Testis (tissue), 5 donors: ENCODE measurements around a stretch of chr2.

GRCh38 chr2:32471939-32472742 is 115.3 kb downstream of the BIRC6 start:
- PRO-cap, 3 experiments: no peak in any of the 3 experiments
- RAMPAGE, long total RNA, 2 experiments: no peak in any of the 2 experiments
- RRBS: no CpG with 5 or more reads among the region's 9 CpGs

DNA sequence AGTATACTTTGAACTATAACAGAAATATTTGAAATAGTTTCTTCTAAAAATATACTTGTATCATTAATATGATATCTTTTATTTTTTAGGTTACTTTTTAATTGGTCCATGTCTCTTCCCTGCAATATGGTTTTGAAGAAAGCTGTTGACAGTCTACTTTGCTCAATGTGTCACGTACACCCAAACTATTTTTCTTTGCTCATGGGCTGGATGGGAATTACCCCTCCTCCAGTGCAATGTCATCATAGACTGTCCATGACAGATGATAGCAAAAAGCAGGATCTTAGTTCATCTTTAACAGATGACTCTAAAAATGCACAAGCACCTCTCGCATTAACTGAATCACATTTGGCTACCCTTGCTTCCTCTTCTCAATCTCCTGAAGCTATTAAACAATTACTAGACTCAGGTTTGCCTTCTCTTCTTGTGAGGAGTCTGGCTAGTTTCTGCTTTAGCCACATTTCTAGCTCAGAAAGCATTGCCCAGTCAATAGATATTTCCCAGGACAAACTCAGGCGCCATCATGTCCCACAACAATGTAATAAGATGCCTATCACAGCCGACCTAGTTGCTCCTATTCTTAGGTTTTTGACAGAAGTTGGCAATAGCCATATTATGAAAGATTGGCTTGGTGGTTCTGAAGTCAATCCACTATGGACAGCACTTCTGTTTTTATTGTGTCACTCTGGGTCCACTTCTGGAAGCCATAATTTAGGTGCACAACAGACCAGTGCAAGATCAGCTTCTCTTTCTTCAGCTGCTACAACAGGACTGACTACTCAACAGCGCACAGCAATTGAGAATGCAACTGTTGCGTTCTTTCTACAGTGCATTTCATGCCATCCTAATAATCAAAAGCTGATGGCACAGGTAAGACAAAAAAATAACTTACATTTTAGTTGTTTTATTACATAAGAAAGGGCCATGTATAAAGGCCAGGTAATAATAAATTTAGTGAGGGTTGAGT is 112.7 kb upstream of the TTC27 start:
- PRO-cap, 3 experiments: no peak in any of the 3 experiments
- RAMPAGE, long total RNA, 2 experiments: no peak in any of the 2 experiments
- RRBS: no CpG with 5 or more reads among the region's 6 CpGs

DNA sequence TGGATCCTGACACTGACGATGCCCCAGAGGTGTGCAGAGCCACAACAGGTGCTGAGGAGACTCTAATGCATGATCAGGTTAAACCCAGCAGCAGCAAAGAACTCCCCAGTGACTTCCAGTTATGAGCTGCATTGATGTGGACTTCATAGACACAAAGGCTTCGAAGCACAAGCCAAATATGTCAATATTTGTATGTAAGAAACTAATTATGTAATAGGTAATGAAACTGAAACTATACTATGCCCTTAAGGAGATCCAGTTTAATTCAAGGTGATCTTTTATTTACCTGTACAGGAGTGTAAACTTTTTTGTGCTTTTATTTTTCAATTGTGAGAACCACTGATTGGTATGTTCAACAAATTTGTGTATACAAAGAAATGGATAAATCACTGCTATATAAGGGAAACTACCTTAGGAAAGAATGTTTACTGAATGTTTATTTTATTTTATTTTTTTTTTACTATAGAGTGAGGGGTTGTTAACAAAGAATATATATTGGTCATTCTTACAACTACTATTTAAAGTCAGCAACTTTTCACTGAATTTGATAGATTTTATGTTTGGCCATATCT is 10.0 kb upstream of the TTC27 start:
- PRO-cap, 3 experiments: no peak in any of the 3 experiments
- RAMPAGE, long total RNA, 2 experiments: no peak in any of the 2 experiments
- RRBS: no CpG with 5 or more reads among the region's 2 CpGs

GRCh38 chr2:32947335-32948549 is 989 bp downstream of the LTBP1 start:
- PRO-cap, 3 experiments: peak in 2 of 3 experiments; most common plus-strand start chr2:32947895 (in 1); most common minus-strand start chr2:32947796 (in 1)
- RAMPAGE, long total RNA, 2 experiments: start-site peak on the plus strand in 1 of 2 experiments, at chr2:32947858-32947909 at its widest, 26 reads per replicate
- RRBS: 2% methylated on average over 29 of the region's 98 CpGs

DNA sequence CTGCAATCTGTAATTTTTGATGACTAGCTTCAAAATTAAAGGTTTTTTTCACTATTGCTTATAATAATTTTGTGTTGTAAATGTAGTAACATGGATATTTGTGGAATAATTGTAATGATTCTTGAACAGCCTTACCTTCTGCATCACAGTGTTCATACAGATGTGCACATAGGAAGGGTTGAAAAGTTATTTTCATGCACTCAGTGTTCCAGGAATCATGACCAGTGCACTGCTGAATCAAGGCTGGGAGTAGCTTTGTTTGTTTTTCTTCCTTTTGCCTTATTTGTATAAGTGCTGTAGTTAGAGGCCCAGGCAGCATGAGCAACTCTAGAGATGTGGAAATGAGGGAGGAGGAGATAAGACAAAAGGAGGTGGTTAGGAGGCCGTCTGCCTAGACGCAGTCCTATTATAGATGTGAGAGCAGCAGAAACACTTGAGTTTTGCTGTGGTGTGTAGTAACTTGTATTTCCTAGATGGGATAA is 264.4 kb upstream of the RASGRP3 start:
- PRO-cap, 3 experiments: peak in 2 of 3 experiments; most common plus-strand start position 364 of the sequence (in 1); most common minus-strand start position 223 of the sequence (in 1)
- RAMPAGE, long total RNA, 2 experiments: no peak in any of the 2 experiments
- RRBS: no CpG with 5 or more reads among the region's 2 CpGs

GRCh38 chr2:33439085-33440037 is 37.1 kb upstream of the RASGRP3 start:
- PRO-cap, 3 experiments: no peak in any of the 3 experiments
- RAMPAGE, long total RNA, 2 experiments: no peak in any of the 2 experiments
- RRBS: no CpG with 5 or more reads among the region's 11 CpGs

- PRO-cap, 3 experiments: no peak in any of the 3 experiments
- RAMPAGE, long total RNA, 2 experiments: no peak in any of the 2 experiments
- RRBS: no CpG with 5 or more reads among the region's 5 CpGs
These were observed 643.2 kb upstream of the FAM98A start for GRCh38 chr2:34242250-34242654.

DNA sequence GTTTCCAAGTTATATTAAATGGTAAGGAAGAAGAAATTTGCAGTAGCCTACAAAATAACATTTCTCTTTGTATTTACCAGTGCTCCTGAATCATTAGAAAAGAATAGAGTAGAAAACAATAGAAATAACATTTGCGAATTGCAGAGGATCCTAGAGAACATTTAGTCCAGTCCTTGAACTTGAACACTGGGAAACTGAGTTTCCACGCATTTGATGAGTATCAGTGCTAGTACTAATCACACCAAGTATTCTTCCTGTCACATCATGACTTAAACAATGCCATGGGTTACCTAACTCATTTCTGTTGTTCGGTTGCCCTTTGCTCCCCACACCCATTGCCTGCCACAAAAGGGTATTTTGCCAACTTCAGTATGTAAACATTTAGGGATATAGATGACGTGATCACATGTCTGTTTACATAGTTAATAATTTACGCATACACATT is 42.2 kb downstream of the CRIM1 start:
- PRO-cap, 3 experiments: no peak in any of the 3 experiments
- RAMPAGE, long total RNA, 2 experiments: no peak in any of the 2 experiments
- RRBS: no CpG with 5 or more reads among the region's 5 CpGs

DNA sequence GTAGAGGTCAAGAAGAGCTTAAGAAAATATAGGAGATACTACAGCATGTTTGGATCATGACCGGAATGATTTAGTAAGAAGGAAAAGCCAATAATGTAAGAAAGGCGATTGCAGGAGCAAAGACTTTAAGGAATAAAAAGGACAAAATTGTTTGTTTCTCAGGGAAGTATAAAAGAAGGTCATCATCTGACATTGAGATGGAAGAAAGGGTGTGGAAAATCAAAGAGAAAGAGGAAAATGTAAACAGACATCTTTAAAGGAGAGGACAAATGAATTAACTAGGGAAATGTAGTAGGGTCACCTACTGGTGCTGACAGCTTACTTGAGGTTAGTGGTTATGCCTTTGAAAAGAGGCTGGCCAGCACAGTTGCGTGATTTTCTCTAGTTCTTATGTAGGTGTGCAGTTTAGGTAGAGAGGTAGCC is 44.1 kb downstream of the CRIM1 start:
- PRO-cap, 3 experiments: no peak in any of the 3 experiments
- RAMPAGE, long total RNA, 2 experiments: no peak in any of the 2 experiments
- RRBS: no CpG with 5 or more reads among the region's 3 CpGs

DNA sequence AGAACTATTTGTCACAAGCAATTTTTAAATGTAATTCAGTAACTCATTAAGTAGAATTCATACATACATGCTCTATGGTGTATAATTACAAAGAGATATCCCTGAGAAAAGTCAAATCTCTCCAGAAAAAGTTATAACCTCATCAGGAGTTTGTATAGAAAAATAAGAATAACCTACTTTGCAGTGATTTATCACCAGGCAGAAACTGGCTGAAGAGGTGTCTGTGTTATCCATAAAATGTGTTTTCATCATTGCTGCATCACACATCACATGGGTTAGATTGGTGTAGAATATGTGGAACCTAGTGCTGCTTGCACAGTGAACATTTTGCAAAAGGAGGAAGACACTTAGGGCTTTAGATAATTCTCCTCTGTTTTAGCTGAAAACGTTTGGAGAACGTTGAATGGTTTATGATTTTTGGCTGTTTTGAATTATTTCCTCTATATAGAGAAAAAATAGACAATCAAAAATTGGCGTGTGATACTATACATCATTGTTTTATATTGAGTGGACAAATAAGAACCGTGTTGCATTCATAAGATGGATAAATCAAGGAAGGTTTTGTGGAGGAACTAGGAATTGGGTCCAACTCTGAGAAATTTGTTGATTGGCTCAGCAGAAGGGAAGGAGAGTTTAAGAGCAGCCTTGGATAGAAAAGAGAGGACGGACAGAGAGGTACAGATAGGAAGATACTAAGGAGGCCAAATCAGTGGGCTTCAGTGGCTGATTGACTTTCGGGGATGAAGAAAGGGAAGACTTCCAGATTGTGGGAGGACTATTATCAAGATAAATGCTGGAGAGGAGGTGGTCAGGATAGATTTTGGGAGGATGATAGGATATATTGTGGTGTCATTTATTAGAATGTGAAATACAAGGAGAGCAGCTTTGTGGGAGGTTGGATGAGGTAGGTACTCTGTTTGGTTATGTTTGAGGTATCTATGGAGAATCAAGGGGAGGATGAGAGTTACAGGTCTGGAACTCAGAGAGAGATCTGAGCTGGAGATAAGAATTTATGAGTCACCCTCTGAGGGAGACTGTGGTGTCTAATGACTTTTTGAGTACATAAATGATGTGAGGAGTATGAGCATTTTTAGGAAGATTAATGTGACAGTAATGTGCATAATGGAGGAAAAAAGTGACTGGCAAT is 47.7 kb downstream of the CRIM1 start:
- PRO-cap, 3 experiments: no peak in any of the 3 experiments
- RAMPAGE, long total RNA, 2 experiments: no peak in any of the 2 experiments
- RRBS: no CpG with 5 or more reads among the region's 6 CpGs

DNA sequence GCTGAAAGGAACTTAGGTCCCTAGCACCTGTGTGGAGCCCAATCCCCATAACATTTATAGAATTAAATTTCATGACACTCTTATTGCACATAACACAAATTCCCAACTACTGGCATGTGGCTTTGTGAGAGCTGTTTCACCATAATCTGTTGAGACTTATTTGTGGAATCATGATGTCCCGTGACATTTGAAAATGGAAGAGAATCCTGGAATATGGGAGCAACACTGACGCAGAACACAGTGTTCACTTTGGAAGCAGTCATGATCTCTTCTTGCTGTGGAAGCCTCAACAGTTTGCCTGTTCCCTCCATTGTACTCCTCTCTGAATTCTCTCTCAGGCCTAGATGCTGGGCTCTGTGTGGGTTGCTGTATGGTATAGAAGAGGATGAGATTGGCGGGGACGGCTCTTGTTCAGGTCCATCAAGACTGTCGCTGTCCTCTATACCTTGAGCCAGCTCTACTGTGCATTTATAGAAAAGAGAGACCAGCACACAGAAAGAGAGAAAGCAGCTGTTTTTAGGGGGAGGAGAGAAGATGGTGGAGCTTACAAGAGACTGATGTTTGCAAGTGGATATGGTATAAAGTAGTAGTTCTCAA is 73.6 kb downstream of the CRIM1 start:
- PRO-cap, 3 experiments: no peak in any of the 3 experiments
- RAMPAGE, long total RNA, 2 experiments: no peak in any of the 2 experiments
- RRBS: no CpG with 5 or more reads among the region's 5 CpGs

DNA sequence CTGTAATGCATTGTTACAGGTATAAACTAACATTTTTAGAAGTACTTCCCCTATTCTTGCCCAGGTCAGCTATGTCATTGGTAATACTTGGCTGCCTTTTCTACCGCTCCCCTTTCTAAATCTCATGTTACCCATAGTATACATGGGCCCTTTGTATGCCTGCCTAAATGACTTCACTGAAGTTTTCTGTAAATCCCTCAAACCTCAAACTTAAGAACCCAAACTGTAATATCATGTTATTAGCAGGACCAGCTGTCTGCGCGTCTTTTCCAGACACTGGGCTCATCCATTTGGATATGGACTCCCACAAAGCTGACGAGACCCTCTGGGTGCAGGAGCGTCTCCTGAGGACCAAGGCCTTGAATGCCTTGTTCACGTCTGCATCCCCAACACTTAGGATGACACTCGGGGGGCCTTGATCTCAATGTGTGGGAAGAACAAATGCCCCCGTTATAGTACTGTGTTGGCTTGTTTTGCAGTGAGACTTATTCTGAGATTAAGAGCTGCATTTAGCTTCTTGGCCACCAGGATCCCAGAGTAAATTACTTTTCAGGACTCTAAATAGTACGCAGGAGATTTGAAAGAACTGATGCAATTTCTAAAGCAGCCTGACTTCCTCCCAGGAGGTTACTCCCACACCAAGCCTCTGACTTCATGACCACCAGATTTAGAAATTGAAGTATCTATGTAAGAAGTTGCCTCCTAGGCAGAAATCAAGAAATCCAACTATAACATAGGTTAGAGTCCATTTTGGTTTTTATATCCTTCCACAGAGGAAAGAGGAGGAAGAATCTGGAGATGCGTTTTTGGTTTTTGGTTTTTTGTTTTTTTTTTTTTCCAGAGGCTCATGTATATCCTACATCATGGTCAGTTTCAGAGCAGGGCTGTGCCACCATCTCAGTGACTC is 67.1 kb downstream of the FEZ2 start:
- PRO-cap, 3 experiments: peak in 2 of 3 experiments; most common minus-strand start position 534 of the sequence (in 2)
- RAMPAGE, long total RNA, 2 experiments: no peak in any of the 2 experiments
- RRBS: no CpG with 5 or more reads among the region's 10 CpGs

- PRO-cap, 3 experiments: no peak in any of the 3 experiments
- RAMPAGE, long total RNA, 2 experiments: no peak in any of the 2 experiments
- RRBS: no CpG with 5 or more reads among the region's 2 CpGs
These were observed 46.5 kb upstream of the VIT start for GRCh38 chr2:36649933-36650520.

DNA sequence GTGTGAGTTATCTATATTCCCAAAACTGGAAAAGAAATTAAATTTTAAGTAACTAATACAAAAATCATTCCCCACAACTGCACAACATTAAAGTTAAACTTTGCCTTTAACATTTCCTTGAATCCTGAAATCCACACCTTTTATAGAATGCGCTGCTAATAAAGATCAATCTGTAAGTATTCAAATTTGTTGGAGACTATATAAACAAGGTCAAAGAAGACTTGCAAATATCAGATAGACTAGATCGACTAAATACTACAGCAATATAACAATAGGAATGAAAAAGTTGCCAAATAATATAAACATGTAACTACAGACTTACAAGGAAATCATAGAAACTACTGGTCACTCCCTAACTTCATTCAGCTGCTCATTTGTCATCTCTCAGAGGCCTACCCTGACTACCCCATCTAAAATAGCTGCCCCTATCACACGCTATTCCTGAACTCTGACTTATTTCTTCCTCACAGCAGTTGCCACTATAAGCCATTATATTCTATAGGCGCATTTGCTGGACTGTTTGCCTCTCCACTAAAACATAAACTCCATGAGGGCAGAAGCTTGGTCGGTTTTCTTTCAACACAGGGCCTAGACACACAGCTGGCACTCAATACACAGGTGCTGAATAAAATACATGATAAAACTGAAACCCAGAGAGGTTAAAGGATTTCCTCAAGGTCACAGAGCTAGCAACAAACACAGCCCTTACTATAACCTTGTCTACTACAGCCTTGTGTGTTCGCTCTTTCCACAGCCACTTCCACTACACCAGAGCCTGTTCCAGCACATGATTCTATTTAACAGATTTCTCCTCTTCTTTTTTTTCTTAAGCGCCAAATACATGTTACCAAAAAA is 1.8 kb downstream of the STRN start:
- PRO-cap, 3 experiments: no peak in any of the 3 experiments
- RAMPAGE, long total RNA, 2 experiments: no peak in any of the 2 experiments
- RRBS: no CpG with 5 or more reads among the region's 7 CpGs

DNA sequence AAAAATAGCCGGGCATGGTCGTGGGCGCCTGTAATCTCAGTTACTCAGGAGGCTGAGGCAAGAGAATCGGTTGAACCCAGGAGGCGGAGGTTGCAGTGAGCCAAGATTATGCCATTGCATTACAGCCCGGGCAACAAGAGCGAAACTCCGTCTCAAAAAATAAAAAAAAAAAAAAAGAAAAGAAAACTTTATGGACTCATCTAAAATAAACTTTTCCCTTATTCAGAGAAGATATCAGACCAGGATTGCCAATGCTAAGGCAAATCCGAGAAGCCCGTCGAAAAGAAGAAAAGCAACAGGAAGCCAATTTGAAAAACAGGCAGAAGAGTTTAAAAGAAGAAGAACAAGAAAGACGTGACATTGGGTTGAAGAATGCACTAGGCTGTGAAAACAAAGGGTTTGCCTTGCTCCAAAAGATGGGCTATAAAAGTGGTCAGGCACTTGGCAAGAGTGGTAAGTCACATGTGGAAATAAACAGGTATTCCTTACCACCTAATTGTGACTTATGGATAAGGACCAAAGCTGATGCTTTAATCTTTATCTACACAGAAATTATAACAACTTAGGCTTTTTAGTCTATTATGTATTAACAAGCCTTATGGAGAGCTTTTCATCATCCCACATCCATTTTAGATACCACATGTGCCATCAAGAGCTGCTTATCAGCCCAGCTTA is 5.2 kb downstream of the GPATCH11 start:
- PRO-cap, 3 experiments: no peak in any of the 3 experiments
- RAMPAGE, long total RNA, 2 experiments: no peak in any of the 2 experiments
- RRBS: no CpG with 5 or more reads among the region's 12 CpGs

DNA sequence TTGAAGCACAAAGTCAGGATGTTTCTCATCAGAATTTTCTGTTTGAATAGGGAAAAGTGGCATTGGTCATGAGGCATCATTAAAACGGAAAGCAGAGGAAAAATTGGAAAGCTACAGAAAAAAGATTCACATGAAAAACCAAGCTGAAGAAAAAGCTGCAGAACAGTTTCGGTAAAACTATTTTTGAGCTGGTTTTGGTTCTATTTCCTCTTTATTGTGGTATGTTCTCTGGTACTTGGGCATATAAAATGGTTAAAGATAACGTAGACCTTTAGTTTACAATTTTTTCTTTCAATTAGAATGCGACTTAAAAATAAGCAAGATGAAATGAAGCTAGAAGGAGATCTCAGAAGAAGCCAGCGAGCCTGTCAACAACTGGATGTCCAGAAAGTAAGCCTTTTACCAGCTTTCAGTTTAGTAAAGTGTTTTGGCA is 7.6 kb downstream of the GPATCH11 start:
- PRO-cap, 3 experiments: no peak in any of the 3 experiments
- RAMPAGE, long total RNA, 2 experiments: no peak in any of the 2 experiments
- RRBS: no CpG with 5 or more reads among the region's 5 CpGs

GRCh38 chr2:37326356-37326695 is 1.7 kb upstream of the PRKD3 start:
- PRO-cap, 3 experiments: peak in 2 of 3 experiments; most common plus-strand start chr2:37326617 (in 1); most common minus-strand start chr2:37326447 (in 1)
- RAMPAGE, long total RNA, 2 experiments: no peak in any of the 2 experiments
- RRBS: no CpG with 5 or more reads among the region's 2 CpGs

GRCh38 chr2:37357508-37357984 is 13.1 kb downstream of the QPCT start:
- PRO-cap, 3 experiments: no peak in any of the 3 experiments
- RAMPAGE, long total RNA, 2 experiments: no peak in any of the 2 experiments
- RRBS: no CpG with 5 or more reads among the region's 4 CpGs

GRCh38 chr2:37375969-37377232 is 32.0 kb downstream of the QPCT start:
- PRO-cap, 3 experiments: no peak in any of the 3 experiments
- RAMPAGE, long total RNA, 2 experiments: no peak in any of the 2 experiments
- RRBS: no CpG with 5 or more reads among the region's 16 CpGs

DNA sequence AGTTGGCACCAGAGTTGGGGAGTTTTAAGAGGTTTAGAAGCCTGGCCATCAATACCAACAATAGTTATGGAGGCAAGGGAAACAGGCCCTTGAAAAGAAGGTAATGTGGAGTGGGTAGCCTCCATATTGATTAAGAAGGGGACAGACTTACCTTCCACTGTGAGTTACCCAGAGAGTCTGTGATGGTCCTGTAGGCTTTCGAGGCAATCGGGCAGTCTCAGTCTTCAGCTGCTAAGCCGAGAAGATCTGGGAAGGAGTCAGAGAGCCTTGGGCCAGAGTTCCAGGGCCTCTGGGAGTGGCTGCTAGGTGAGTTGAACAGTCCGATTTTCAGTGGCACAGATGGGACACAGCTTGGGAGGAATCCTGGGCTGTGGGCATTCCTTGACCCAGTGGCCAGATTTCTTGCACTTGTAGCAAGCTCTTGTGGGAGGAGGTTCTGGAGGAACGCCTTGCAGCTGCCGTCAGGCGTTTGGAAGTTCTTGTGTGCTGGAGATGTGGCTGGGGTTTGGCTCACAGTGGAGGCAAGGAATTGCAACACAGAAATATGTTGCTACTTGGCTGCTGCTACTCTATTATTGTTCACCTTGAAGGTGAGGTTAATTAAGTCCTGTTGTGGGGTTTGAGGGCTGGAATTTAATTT is 39.7 kb downstream of the QPCT start:
- PRO-cap, 3 experiments: no peak in any of the 3 experiments
- RAMPAGE, long total RNA, 2 experiments: no peak in any of the 2 experiments
- RRBS: no CpG with 5 or more reads among the region's 7 CpGs